AG08470 (cell line): ENCODE measurements around the gene PRPSAP2.

DNA sequence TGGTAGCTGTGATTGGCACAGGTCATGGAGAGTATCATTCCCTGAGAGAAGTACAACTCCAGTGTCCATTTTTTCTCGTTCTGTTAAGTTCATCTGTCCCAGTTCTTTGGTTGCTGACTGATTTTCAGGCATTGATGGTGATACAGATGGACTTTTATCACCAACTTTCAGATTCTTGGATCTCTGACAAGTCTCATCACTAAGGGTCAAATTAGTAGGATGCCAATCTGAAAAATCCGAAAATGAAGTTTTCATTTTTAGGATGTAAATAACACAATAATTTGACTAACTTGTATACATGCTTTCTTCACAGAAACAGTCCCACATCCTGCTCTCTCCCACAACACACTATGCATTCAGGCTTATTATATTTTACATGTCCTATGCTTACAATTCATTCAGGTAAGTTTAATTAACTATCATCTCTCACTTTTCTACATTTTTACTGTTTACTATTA, 34.1 kb downstream of the TBC1D28 start:
- RRBS: no CpG with 5 or more reads among the region's 2 CpGs

- RRBS: 3% methylated on average over 22 of the region's 65 CpGs
Measured at GRCh38 chr17:18857761-18858975, at the start of gene PRPSAP2. TSS of gene PRPSAP2 (plus strand) at chr17:18858131.

GRCh38 chr17:18867140-18867582, 9.2 kb downstream of the PRPSAP2 start:
- RRBS: no CpG with 5 or more reads among the region's 5 CpGs

GRCh38 chr17:18994015-18994587, 10.5 kb downstream of the FAM83G start:
- RRBS: no CpG with 5 or more reads among the region's 14 CpGs

GRCh38 chr17:19271602-19271942, 34.4 kb downstream of the EPN2 start:
- RRBS: no CpG with 5 or more reads among the region's 4 CpGs

DNA sequence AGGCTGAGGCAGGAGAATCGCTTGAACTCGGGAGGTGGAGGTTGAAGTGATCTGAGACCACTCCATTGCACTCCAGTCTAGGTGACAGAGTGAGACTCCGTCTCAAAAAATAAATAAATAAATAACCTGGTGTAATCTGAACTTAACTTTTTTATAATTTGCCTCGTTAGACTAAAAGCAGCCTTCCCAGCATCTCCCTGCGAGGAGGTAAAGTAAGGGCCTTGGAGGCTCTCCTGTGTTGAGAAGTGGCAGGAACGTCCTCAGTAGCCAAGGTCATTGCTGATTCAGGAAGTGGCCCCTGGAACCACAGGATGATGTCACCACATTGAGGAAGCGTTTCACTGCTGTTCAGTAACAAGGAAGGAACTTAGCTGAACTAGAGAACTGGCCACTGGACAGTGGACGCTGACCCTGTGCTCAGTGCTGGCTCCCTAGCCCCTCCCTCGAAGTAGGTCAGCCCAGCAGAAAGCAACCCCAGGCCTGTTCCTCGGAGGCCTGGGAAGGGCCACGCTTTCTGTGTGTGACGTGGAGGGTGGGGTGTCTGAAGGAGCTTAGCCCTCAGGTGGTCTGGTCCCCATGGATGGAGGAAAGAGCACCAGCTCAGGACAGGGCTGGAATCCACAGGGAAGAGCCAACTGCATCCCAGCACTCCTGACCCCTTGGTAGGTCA, 58.4 kb downstream of the B9D1 start:
- RRBS: no CpG with 5 or more reads among the region's 12 CpGs

DNA sequence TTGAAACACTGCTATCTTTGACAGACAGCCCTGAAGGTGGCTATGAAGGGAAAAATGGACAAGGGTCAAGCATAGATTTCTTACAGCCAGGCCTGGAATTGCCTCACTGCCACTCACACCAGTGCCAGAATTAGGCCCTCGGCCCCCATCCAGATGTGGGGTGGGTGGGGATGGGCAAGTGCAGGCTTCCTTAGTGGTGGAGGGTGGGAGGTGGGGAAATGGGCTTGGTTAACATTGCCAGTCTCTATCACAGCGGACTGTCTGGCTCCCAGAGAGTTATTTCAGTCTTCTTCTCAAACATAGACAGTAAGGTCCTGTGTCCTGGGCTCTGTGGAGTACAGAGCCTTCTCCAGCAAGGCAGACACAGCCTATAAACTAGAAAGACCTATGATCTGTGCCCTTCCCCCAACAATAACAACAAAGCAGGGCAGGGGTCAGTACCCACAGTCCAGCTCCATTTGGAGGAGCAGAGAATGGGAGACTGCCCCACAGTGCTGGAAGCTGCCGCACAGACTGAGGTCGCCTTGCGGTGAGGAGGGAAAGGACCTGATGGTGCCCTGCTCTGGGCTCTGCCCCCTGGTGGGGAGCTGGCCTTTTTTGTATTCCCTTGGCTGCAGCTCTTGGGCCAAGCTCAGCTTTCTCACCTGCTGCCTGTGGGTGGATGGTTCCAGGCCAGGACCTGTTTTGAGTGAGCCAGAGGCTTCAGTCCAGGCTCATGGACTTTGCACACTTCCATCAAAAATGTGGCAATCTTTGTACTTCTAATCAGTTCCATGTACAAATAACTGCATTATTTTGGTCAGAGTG, 24.6 kb downstream of the B9D1 start:
- RRBS: no CpG with 5 or more reads among the region's 5 CpGs

DNA sequence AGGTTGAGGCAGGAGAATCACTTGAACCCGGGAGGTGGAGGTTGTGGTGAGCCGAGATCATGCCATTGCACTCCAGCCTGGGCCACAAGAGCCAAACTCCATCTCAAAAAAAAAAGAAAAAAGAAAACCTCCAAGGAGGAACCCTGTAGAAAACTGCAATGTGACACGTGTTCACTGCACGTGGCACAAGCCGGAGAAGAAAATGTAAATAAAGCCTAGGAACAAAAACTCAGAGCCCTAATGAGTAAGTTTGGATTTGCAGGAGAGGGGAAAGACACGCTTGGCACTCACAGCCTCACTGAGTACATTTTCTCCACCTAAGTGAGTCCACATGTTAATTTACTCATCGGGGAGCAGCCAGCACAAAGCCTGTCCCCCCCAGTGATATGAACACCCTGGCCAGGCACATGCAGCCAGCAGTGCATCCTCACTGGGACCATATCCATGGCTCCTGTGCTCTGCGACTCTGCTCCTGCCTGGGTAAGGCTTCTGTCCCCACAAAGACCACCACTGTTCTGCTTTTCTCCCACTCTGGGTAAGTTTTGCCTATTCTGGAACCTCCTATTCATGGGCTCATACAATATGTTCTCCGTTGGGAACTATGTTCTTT, 53.0 kb downstream of the RNF112 start:
- RRBS: no CpG with 5 or more reads among the region's 9 CpGs

DNA sequence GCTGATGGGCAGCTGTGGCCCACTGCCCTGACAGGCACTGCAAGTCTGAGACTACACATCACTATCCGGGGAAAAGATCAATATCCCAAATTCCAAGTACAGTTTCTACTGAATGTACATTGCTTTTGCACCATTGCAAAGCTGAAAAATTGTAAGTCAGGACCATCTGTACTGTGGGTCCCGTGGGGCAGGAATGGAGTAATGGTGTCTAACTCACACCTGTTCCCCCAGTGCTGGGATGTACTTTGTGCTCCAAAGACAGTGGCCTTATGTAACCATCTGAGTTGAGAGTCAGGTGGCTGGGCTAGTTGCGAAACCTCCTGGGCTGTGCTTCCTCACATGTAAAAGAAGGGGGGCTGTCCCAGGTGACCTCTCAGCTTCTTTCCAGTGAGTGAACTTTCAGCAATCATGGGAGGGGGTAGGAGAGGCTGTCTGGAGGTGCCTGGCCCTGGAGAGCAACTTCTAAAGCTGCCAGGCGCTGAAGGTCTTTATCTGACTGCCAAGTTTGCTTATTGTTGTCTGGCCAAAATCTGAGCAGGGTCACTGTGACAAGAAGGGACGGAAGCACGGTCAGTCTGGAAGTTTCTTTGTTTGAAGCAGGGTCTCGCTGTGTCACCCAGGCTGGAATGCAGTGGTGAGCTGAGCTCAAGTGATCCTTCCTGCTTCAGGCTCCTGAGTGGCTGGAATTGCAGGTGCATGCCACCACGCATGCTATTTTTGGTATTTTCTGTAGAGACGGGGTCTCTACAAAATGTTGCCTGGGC, 4.9 kb downstream of the SLC47A1 start:
- RRBS: no CpG with 5 or more reads among the region's 9 CpGs

- RRBS: no CpG with 5 or more reads among the region's 3 CpGs
Measured at GRCh38 chr17:19570235-19570759, 36.6 kb downstream of the SLC47A1 start.

DNA sequence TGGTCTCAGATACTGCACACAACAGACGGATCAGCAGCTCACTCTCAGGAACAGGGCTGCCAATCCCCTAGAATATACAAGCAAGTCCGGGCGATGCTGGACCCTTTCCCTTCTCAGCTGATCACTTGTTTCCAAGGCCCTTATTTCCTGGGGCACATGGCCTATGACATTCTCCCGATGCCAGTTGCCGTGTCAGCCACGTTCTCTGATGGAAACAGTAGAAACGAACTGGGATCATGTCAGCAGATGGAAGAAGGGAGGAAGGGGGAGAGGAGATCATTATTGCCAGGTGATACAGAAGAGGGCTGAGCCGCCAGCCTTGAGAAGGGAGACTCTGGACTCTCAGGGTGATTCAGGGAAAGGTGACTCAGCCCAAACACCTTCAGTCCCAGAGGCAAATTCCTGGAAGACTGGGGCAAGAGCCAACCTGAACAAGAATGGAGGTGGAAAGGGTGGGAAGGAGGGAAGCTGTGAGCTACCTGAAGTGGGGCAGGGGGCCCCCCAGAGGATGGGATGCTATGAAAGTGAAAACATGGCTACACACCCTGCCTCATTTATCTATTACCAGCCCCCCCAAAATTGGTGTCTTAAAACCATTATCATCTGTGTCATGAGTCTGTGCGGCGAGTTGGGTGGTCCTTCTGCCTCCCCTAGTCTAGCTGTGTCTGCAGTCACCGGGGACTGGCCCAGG, 2.9 kb upstream of the SLC47A2 start:
- RRBS: no CpG with 5 or more reads among the region's 11 CpGs

DNA sequence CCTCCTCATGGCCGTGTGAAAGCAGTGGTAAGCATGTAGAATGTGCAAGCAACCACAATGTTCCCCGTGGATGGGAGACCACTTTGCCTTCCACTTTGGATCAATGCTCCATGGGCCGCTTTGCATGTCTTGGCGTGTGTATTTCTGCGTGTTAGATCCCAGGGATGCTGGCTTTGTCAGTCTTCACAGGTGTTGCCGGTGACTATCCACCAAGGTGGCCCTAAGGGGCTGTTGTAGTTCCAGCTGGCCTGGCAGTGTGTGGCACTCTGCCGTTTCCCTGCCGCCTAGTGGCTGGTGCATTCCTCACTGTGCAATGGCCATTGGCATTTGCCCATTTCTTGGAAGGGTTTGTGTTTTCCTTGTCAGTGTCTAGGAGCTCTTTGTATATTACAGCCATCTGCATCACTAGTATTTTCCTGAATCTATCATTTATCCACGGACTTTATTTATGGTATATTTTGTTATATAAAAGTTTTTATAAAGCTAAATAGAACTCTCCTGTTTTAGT, 5.7 kb upstream of the ALDH3A1 start:
- RRBS: no CpG with 5 or more reads among the region's 9 CpGs

- RRBS: no CpG with 5 or more reads among the region's 6 CpGs
Measured at GRCh38 chr17:19772036-19772564, 24.0 kb upstream of the ALDH3A1 start.

DNA sequence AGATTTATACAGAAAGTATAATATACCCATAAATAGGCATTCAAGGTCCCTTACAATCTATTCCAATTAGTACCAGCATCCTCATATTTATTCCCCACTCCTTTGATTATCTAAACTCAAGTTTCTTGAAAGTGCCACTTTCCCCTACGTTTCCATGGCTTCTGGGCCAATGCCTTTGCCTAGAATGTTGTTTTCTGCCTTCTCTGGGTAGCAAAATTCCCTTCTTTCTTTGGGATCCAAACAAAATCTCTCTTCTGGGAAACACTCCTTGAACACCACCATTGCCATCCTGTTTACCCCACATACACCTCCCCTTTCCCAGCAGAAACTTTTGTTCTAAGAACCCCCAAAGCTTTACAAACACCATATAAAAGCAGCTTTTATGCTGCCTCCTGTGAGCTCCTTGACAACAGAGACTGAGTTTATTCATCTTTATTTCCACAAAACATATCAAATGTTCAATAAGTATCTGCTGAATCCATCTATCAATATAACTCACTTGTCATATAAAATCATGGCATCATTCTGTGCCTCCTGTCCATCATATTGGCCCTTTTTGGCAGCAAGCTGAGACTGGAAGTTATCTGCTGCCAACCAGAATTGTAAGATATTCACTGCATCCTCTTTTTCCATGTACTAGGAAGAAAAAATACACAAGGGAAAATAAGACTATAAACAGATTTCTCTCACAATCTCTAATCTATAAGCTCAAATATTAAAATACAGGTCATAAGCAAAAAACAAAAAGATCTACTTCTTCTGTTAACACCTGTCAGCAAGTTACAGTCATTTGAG, 38.2 kb downstream of the AKAP10 start:
- RRBS: no CpG with 5 or more reads among the region's 1 CpG

DNA sequence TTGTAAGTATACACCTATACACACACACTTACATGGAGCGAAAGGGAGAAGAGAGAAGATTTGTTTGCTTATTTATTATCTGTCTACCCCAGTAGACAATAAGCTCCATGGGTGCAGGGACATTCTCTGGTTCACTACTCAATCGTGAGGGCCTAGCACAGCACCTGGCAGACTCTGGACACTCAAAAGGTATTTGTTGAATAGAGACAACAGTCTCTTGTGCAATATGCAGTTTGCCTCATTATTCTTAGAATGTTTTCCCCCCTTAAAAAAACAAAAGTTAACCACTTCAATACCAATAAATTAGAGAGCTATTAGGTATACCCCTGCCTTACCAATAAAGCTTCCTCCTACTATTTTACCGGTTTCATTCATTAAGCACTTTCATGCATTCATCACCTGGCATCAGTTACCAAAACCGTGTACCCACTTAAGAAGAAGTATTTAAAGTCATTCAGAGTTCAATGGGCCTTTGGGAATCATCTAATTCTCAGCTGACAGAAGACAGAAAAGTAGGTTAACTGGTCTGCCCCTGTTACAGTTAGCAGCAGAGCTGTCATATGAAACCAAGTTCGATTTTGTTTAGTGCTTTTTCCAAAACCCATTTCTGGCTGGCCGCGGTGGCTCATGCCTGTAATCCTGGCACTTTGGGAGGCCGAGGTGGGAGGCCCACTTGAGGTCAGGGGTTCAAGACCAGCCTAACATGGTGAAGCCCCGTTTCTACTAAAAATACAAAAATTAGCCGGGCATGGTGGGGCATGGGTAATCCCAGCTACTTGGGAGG, 1.8 kb downstream of the AKAP10 start:
- RRBS: no CpG with 5 or more reads among the region's 10 CpGs

GRCh38 chr17:19992688-19993288, 15.2 kb upstream of the AKAP10 start:
- RRBS: no CpG with 5 or more reads among the region's 18 CpGs

DNA sequence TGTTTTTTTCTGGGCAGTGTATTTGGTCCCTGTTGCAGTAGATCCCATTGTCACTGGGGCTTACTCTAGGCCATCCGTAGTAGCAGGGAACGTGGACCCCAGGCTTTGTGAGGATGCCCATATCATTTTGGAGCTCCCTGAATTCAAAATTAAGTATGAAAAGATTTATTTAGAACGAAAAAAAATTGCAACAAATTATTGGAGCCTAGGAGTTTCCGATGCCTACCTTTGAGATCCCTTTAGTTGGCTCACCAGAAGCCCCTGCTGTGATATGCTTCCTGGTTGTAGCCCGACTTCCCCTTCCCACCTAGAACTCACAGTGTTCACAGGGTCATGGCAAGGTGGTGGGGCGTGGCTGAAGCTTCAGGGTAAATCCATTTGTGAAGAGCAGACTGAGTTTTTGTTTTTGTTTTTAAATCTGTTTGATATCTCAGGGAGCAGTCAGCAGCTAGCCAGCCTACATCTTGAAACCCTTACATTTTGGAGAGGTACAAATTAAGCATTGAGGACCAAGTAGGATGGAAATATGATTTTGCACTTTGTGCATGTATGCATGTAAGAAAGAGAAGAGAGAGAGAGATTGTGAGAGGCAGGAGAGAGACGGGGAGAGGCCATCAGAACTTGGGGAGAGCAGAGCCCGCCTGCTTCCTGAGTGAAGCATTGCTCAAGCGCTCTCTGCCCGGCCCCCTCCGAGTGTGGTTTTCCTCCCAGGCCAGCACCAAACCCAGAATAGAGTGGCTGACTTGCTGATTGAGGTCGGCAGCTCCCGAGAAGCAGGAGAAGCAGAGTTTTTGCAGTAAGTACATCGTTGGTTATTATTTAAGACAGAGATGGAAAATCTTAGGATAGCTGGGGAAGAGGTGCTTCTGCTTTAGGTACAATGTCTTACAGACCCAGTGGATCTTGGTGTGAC, 64.0 kb downstream of the SPECC1 start:
- RRBS: no CpG with 5 or more reads among the region's 14 CpGs

- RRBS: no CpG with 5 or more reads among the region's 5 CpGs
Measured at GRCh38 chr17:20095777-20096072, 86.6 kb downstream of the SPECC1 start.

- RRBS: no CpG with 5 or more reads among the region's 1 CpG
Measured at GRCh38 chr17:20156937-20157028, 147.6 kb downstream of the SPECC1 start.

GRCh38 chr17:20300030-20301130, 167.0 kb downstream of the LGALS9B start:
- RRBS: no CpG with 5 or more reads among the region's 16 CpGs